ENCODE measurements around the genes KCNN1, ARRDC2, MAST3 and PGPEP1.

DNA sequence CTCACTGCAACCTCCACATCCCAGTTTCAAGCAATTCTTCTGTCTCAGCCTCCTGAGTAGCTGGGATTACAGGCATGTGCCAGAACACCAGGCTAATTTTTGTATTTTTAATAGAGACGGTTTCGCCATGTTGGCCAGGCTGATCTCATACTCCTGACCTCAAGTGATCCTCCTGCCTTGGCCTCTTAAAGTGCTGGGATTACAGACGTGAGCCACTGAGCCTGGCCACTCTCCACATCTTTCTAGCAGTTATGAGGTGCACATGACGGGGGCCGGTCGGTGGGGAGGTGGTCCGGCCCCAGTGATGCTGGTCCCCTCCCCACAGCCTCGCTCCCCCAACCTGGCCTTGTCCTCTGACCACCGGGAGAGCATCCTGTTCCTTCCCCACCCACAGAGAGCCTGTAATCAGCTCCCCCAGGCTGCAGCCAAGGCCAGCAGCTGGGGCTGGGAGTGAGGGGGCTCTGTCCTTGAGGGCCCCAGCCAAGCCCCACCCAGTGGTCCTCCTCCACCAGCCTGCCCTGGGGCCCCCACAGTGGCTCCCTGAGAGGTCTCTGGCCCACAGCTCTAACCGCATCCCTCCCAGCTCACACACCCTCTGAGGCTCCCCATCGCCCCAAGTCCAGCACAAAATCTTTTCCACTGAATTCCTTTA is 3.0 kb upstream of the INSL3 start:
- PRO-cap, result no peak
- RAMPAGE, long total RNA, 2 experiments, result no peak in any of the 2 experiments

DNA sequence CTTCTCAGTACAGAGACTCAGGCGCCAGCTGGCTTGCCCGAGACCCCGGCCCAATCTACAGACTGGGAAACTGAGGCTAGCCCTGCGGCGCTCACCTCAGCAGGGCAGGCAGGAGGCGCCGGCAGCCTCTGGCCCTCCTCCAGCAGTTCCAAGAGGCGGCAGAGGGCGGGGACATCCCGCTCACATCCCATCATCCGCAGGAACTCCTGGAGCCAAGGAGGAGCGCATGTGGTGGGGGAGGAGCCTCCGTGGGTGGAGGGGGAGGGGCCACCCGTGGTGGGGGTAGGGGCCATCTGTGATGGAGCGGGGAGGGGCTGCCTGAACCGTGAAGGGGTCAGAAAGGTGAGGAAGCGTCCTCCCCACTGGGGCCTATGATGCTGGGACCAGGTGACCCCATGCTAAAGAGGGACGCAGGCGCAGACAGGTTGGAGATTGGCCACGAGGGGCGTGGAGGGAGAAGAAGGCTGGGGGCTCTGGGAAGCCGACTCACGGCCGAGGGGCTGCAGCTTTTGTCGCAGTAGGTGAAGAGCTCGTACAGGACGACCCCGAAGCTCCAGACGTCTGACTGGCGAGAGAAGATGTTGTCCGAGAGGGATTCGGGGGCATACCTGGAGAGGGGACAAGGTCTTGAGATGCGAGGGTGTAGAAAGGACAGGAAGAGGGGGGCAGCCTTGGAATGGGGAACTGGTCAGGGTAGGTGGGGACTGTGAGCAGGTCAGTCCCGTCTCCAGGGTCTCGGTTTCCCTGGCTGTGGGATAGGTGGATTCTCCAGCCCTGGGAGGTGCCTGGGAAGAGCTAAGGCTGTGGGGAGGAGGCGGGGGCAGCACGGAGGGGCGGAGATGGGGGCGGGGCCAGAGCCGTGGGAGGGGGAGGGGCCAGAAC is 8.9 kb upstream of the INSL3 start:
- PRO-cap, result no peak
- RAMPAGE, long total RNA, 2 experiments, result no peak in any of the 2 experiments

DNA sequence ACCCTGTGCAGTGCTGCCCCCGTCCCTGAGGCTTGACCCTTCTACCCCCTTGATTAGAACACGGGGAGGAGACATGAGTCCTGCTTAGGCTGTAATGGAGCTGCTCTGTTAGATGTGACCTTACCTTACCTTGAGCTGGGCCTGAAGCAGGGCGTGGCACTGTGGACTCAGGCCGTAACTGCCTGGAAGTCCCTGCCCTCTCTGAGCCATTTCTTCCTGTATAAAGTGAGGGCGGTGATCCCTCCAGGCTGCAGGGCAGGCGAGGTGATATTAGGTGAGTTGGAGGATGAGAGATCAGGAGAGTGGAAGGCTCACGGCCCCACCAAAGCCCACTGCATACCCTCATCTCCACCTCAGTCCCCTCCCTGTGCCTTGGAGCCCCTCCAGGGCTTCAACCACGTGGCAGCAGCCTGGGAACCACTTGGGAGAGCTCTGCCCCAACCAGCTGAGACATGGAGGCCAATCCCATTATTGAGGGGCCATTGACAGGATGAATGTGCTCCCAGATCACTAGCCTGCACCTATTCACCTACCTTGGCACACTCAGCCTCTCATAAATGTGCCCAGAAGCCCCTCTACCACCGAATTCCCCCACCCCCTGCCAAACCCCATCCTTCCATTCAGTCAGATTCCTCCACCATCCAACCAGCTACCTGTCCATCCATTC is 5.9 kb upstream of the SLC5A5 start:
- PRO-cap, result no peak
- RAMPAGE, long total RNA, 2 experiments, result no peak in any of the 2 experiments

DNA sequence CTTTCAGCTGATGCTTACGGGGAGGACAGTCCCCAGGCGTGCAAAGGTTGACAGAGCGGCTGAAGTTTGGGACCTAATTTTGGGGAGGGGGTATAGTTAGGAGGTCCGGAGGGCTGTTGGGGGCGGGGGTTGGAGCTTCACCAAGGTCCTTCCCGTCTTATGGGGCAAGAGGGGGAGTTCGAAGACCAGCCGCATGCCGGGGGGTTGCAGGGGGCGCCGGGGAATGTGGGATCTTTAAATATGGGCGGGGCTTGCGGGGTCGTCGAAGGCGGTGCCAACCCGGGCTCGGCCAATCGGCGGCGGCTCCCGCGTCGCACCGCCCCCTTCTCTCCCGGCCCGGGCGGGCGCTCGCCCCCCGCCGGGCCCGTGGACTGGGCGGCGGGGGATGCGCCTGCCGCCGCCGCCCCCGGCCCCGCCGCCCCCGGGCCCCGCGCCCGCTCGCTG is at the start of gene KCNN1:
TSS of gene KCNN1 (plus strand) at position 343 of the 444 bp plus-strand sequence.
- PRO-cap, result no peak
- RAMPAGE, long total RNA, 2 experiments, result no peak in any of the 2 experiments

DNA sequence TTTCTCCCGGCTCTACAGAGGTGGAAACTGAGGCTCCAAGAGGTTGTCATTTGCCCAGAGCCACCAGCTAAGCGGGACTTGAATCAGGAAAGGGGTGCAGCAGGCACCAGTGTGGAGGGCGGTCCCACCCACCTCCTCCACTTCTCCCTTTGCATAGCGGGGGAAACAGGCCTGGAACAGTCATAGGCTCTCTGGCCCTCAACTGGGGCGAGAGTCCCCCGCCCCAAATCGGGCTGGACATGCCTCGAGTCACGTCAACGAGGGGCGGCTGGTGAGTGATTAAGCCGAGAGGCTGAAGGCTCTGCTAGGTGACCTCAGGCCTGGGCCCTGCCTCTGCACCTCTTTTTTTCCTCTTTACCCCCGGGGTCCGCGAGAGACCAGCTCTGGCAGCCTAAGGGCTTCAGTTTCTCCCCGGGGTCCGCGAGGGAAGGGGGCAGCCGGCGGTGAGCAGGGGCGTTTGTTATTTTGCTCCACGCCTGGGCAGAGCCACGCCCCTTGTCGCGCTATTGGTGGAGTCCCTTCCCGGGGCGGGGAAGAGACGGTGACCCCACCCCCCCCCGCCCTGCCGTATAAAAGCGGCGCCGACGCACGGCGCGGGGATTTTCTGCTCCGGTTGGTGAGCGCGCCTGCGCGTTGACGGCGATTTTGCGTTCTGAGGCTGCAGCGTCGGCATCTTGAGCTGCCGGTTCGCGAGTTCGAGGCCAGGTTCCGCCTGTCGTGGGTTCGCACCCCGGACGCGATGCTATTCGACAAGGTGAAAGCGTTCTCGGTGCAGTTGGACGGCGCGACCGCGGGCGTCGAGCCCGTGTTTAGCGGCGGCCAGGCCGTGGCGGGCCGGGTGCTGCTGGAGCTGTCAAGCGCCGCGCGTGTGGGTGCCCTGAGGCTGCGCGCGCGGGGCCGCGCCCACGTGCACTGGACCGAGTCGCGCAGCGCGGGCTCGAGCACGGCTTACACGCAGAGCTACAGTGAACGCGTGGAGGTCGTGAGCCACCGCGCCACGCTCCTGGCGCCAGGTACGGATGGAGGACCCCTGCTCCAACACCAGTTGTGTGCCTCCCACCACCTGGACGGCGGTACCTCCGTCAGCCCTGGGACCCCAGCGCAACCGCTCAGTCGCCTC is at the start of gene ARRDC2:
TSS of gene ARRDC2 (plus strand) at position 599 of the 1,120 bp plus-strand sequence.
- PRO-cap, result bidirectional peak, plus-strand start at position 599 of the sequence, minus-strand start at position 497 of the sequence
- RAMPAGE, long total RNA, 2 experiments, result no peak in any of the 2 experiments

- PRO-cap, result unidirectional peak, plus-strand start at chr19:18097781
- RAMPAGE, long total RNA, 2 experiments, result start-site peak on the plus strand in 1 of 2 experiments, at chr19:18097760-18097780 at its widest, 11 reads per replicate
These were observed at the start of gene MAST3 for GRCh38 chr19:18097394-18098276. TSS of gene MAST3 (plus strand) at chr19:18097778.

DNA sequence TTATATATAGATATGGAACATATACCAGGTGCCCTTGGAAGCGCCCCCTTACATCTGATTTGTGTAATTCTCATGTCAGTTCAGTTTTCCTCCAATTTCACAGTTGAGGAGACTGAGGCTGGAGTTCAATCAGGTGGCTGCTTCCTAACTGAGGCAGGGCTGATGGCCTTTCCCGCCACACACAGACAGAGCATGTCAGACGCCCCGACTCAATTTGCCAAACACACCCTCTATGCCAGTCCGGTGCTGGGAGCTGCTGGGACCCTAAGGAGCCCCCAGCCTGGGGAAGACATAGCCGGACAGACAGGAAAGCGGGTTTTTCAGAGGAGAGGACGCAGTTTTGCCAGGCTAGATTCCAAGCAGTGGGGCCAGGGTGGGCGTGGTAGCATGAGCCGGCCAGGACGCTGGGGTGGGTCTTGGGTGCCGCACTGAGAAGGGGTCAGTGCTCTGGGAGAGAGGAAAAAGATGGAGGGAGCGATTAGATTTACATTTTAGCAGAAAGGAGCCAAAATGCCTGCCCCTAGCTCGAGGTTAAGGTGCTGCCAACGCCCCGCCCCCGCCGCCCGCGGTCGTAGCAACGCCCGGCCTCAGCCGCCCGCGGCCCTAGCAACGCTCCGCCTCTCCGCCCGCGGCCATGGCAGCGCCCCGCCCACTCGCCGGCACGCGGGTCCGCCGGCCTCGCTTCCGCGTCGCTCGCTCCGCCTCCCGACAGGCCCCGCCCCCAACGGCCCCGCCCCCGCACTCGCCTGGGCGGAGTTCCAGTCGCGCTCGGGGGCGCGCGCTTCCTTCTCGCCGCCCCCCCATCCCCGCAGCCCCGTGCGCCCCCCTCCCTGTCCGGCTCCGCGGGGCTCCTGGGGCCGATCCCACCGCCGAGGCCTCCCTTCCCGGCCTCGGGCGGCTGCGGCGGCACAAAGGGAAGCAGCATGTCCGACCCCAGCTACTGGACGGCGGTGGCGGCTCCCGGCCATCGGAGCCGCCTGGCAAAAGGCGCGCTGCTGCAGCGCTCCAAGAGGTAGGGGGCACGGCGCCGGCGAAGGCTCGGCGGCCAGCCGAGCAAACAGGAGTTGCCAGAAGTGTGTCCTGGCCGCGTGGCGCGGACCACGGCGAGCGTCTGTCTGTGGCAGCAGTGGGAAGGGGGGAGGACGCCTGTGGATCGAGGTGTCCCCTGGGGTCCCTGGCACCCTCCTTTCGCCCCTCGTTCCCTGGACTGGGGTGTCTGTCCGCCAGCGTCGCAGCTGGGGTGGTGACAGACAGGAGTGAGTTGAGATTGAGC is 20.1 kb downstream of the MAST3 start:
- PRO-cap, result unidirectional peak, plus-strand start at position 761 of the sequence
- RAMPAGE, long total RNA, 2 experiments, result start-site peak on the plus strand in 1 of 2 experiments, centred at position 204 of the sequence, 6 reads per replicate

DNA sequence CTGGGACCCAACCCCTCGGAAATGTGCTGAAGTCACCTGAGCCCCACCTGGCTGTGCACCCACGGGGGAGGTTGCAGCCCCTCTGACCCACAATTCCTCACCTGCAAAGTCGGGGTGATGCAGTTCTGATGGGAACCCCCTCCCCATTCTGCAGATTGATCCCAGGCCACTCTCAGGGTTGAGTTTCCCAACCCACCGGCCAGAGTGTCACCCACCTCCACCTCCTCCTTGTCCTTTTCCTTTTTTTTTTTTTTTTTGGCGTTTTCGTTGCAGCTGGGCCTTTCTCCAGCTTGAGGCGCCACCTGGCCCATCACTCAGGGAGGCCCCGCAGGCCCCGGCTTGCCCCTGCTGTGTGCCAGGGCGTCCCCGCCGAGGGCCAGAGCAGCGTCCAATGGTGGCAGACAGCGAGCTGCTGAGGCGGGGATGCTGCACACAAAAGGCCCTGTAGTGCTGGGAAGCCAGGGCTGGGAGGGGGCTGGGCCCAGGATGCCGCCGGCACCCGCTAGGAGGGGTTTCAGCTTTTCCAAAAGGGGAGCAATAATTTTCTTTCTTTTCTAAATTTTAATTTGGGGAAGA is 4.6 kb downstream of the PIK3R2 start:
- PRO-cap, result no peak
- RAMPAGE, long total RNA, 2 experiments, result no peak in any of the 2 experiments

- PRO-cap, result no peak
- RAMPAGE, long total RNA, 2 experiments, result no peak in any of the 2 experiments
These were observed 5.5 kb downstream of the PDE4C start for GRCh38 chr19:18220509-18221327.

DNA sequence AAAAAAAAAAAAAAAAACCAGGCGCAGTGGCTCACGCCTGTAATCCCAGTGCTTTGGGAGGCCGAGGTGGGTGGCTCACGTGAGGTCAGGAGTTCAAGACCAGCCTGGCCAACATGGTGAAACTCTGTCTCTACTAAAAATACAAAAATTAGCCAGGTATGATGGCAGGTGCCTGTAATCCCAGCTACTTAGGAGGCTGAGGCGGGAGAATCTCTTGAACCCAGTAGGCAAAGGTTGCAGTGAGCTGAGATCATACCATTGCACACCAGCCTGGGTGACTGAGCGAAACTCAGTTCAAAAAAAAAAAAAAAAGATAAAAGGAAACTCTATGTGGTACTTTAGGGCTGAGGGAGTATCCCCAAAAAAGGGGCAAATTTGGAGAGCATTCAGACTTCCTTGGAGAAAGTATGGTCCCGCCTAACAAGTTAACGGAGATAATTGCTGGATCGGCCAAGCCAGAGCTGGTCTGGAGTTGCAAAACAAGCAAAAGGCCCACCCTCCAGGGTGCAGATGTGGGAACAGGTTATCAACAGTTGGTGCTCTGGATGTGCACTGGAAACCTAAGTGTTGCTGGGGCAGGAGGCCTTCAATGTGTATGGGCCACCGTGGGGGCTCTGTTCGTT is 3.0 kb downstream of the IQCN start:
- PRO-cap, result no peak
- RAMPAGE, long total RNA, 2 experiments, result no peak in any of the 2 experiments

- PRO-cap, result no peak
- RAMPAGE, long total RNA, 2 experiments, result start-site peak on the minus strand in 1 of 2 experiments, at chr19:18280701-18280841 at its widest, 62 to 95 reads per replicate
These were observed 882 bp downstream of the JUND start for GRCh38 chr19:18280536-18280943.

GRCh38 chr19:18291129-18291591 is 9.7 kb upstream of the JUND start:
- PRO-cap, result no peak
- RAMPAGE, long total RNA, 2 experiments, result no peak in any of the 2 experiments

- PRO-cap, result no peak
- RAMPAGE, long total RNA, 2 experiments, result no peak in any of the 2 experiments
These were observed 16.7 kb downstream of the LSM4 start for GRCh38 chr19:18306040-18306662.

DNA sequence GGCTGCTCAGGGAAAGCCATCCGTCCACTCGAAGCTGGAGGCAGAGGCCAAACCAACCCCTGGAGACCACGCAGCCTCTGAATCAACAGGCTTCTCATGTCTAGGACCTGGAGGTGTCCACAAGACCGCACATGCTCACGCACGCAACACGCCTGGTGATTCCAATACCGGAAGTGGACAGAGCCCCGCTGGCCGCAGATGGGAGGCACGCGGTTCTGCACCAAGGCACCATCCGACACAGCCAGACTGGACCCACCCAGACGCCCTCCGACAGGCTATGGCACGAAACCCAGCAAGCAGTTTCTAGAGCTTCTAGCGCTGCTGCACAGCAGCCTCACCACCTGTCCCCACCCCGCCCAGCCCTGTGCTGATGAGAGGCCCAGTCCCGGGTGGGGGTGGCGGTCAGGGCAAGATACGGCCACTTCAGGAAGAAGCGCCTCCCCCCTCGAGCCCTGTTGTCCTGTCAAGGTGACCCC is 11.4 kb downstream of the LSM4 start:
- PRO-cap, result no peak
- RAMPAGE, long total RNA, 2 experiments, result no peak in any of the 2 experiments

GRCh38 chr19:18322131-18322774 is 623 bp downstream of the LSM4 start:
- PRO-cap, result no peak
- RAMPAGE, long total RNA, 2 experiments, result no peak in any of the 2 experiments

- PRO-cap, result unidirectional peak, plus-strand start at chr19:18340587
- RAMPAGE, long total RNA, 2 experiments, result start-site peak on the plus strand in 2 of 2 experiments, at chr19:18340584-18340595 at its widest, 25 to 32 reads per replicate
These were observed at the start of gene PGPEP1 for GRCh38 chr19:18340207-18340973. TSS of gene PGPEP1 (plus strand) at chr19:18340598.

DNA sequence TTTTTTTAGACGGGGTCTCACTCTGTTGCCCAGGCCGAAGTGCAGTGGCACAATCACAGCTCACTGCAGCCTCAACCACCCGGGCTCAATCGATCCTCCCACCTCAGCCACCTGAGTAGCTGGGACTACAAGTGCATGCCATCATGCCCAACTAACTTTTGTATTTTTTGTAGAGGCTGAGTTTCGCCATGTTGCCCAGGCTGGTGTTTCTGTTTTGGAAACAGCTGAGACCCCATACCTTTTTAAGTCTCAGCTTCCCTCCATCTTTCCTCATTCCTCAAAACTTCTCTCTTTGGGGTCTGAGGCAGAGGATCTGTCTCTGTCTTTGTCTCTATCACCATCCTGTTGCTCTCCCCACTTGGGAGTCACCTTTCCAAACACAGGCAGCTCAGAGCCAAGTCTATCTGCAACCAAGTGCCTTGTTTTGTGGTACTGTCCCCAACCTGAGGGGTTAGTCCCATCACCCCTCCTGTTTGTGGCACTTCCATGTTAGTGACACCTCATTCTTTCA is 3.5 kb downstream of the GDF15 start:
- PRO-cap, result no peak
- RAMPAGE, long total RNA, 2 experiments, result no peak in any of the 2 experiments

GRCh38 chr19:18423625-18423906 is 4.4 kb downstream of the SSBP4 start:
- PRO-cap, result no peak
- RAMPAGE, long total RNA, 2 experiments, result no peak in any of the 2 experiments

DNA sequence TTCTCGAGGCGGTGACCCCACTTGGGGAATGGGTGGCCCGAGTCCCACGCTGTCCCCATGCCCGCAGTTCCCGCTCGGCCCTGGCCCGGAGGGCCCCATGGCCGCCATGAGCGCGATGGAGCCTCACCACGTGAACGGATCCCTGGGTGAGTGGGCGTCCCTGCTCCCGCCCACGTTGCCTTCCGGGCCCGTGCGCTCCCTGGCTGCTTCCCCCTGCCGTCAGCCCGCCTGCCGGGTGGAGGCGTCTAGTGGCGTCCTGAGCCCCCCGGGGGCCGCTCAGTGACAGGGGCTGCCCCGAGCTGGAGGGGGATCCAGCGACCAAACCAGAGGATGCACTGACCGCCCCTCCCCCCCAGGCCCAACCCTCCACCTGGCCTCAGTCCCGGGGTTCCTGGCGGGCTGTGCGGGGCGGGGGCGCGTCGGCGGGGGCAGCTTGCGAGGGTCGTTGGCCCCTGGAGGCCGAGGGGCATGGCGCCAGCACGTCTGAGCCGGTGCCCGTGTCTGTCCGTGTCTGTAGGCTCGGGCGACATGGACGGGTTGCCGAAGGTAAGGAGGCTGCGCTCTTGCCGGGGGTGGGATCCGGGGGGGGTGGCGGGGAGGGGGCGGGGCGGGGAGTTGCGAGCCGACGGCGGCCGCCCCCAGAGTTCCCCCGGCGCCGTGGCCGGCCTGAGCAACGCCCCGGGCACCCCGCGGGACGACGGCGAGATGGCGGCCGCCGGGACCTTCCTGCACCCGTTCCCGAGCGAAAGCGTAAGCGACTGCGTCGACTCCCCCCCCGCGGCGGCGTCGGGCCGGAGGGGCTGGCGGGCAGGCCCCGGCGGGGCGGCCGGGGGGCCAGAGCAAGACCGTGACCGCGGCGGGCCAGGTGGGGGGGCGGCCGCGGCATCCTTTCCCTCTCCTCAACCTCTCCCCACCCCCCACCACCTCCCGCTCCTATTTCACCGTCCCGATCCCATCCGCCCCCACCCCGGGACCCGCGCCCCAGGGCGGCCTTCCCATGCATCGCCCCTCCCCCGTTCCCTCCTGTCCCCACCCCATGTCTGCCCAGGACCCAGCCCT is 4.5 kb downstream of the ISYNA1 start:
- PRO-cap, result unidirectional peak, minus-strand start at position 740 of the sequence
- RAMPAGE, long total RNA, 2 experiments, result no peak in any of the 2 experiments

DNA sequence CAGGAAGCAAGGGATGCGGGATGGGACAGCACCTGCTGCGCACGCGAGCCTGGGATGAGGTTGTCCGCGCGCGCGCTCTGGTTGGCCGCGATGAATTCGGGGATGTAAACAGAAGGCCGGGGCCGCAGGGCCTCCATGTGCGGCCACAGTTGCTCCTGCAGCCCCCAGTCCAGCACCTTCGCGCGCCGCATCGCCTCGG is 1.4 kb downstream of the ISYNA1 start:
- PRO-cap, result no peak
- RAMPAGE, long total RNA, 2 experiments, result no peak in any of the 2 experiments